Breast epithelium (tissue), 2 donors: ENCODE measurements around a stretch of chr22.

DNA sequence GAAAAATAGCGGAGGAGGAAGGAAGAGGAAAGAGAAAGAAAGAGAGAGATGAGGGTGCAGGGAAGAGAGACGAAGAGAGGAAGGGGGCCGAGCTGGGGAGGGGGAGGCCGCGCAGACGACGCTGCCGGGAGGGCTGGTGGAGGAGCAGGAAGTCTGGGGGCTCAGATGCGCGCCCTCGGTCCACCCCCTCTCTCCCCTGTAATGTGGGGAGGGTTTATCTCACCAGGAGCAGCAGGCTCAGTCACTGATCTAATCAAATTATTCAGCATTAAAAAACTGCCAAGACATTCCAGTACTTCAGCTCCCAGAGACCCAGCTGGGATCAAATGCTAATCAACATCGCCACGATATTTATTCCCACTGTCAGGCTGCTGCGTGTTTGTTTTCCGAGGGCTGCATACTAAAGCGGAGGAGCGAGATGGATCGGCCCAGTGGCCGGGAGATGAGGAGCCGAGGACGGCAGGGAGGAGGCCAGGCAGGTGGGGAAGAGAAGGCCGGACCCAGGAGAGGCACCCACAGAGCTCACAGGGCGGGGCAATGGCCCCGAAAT lies 502.4 kb downstream of the MN1 start:
- PRO-cap = no peak
- RAMPAGE, long total RNA, 2 experiments = no peak in any of the 2 experiments

- PRO-cap = no peak
- RAMPAGE, long total RNA, 2 experiments = no peak in any of the 2 experiments
Observed at GRCh38 chr22:27512215-27512877, 289.2 kb downstream of the MN1 start.

DNA sequence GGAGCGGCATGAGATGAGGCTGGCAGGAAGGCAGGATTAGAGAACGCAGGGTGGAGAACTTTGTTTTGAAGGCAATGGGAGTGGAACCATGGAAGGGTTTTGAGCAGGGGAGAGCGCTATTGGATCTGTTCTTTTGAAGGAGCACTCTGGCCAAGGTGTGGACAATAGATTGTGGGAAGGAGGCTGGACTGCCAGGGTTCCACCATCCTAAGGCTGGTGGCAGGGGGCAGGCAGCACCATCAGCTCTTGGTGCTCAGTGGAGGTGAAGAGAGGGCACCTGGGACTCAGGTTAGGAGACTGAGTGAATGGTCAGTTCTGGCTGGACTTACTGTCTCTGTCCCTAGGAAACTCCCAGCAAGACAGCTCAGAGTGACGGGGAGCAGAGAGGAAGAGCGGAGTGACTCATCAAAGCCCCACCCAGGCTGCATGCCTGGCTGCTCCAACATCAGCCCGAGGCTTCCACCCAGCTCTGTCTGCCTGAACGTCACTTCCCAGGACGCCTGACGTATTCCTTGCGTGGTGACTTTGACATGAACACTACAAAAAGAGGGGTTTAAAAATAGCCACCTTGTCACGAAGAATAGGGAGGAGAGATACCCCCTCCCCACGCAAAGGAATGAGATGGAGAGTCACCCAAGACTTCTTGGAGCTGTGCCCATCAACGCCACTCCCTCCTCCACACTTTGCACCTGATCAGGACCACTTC lies 83.4 kb downstream of the MN1 start:
- PRO-cap = no peak
- RAMPAGE, long total RNA, 2 experiments = no peak in any of the 2 experiments

GRCh38 chr22:27783759-27784148 lies 17.8 kb downstream of the MN1 start:
- PRO-cap = no peak
- RAMPAGE, long total RNA, 2 experiments = no peak in any of the 2 experiments

- PRO-cap = no peak
- RAMPAGE, long total RNA, 2 experiments = no peak in any of the 2 experiments
Observed at GRCh38 chr22:27892127-27892613, 26.9 kb downstream of the PITPNB start.

DNA sequence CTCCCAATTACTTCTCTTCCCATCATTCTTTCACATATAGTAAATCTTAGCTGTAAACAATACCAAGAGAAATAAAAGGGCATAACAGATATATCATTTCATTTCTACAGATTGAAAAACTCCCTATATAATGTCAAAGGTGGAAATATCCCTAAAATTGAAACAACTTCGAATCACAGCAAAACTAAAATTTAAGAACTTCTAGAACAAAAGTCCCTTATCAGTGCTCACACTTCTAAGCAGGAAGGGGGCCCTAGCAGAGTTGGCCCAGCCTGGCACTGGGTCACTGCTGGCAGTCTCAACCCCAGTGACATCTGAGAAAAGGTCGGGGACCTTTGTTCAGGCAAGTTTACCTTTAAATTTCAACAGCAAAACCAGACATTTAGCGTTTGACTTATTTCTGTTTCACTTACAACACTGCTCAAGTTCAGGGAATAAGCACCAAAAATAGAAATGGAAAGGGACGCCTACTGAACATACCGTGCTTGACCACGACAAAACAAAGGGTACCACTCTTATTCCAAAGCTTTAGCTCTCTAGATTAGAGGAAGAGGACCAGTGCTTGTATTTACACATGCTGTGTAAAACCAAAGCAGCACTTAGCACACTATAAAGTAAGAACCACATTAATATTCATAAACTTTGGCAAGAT lies 26.3 kb downstream of the PITPNB start:
- PRO-cap = no peak
- RAMPAGE, long total RNA, 2 experiments = no peak in any of the 2 experiments

- PRO-cap = no peak
- RAMPAGE, long total RNA, 2 experiments = no peak in any of the 2 experiments
Observed at GRCh38 chr22:27912147-27912608, 6.9 kb downstream of the PITPNB start.

- PRO-cap = no peak
- RAMPAGE, long total RNA, 2 experiments = no peak in any of the 2 experiments
Observed at GRCh38 chr22:27949161-27949879, 30.3 kb upstream of the PITPNB start.

DNA sequence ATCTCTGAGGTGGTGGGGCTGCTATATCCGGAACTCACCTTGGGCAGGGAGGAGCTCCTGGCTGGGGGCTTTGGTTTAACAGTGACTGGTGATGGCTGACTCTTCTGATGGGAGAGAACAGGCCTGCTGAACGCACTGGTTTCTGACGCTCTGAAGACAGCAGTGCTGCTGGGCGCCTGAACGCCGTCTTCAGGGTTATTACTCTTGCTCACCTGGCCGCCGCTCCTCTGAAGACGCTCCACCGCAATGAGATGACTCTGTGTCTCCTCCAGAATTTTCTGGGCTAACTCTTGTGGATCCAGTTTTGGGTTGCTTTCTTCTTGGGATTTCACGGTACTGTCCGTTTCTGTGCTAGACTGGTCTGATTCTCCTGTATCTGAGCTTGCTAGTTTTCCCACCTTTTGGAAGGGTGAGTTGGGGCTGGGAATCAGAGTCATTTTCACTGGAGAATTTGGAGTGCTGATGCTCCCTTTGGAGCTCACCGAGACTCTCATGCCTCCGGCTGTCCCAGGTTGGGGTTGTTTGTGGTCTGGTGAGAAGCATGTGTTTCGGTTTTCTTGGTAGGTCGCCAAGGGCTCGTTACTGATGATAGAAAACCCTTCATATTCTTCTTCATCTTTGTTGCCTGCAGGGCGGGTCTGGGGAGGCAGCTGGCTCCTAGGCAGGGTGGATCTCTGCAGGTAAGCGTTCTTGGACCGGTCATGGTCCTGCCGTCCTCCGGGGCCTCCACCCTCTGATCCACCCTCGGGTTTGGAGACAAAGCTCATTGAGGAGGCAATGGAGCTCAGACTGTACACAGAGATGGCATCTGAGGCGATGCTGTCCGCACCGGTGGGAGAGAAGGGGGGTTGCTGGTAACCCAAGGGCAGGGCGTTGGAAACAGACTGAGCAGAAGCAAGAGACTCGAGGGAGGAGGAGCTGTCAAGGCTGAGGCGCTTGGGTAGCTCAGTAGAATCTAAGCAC lies 64.1 kb upstream of the PITPNB start:
- PRO-cap = no peak
- RAMPAGE, long total RNA, 2 experiments = no peak in any of the 2 experiments

GRCh38 chr22:28299433-28300352 lies 379.9 kb downstream of the TTC28 start:
- PRO-cap = no peak
- RAMPAGE, long total RNA, 2 experiments = no peak in any of the 2 experiments

DNA sequence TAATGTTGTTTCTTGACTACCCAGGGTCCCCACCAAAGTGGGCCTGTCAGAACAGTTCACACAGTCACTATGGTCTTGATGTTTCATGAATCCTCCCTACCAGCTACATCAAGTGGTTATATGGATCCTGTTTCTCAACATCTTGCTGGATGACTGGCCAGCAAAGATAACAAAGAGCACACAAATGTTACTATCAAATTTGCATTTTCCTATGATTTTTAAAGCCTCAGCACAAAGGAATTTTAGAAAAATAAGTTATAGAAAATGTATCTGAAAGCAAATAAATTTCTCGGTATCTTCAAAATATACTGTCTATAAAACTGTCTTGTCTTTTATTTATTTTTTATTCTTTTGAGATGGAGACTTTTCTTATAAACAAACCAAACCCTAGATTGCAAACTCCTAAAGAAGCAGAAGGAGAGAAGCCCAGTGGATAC lies 246.7 kb downstream of the TTC28 start:
- PRO-cap = no peak
- RAMPAGE, long total RNA, 2 experiments = no peak in any of the 2 experiments

GRCh38 chr22:28442173-28442793 lies 237.4 kb downstream of the TTC28 start:
- PRO-cap = no peak
- RAMPAGE, long total RNA, 2 experiments = no peak in any of the 2 experiments

DNA sequence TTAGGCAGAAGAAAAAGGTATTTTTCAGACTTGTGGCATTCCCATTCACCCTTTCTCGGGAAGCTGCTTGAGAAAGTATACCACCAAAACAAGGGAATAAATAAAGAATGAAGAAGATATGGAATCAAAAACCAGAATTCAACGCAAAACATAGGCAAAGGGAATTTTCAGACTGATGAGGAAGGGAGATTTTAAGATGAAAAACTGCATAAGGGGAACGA lies 112.1 kb downstream of the TTC28 start:
- PRO-cap = no peak
- RAMPAGE, long total RNA, 2 experiments = no peak in any of the 2 experiments

- PRO-cap = no peak
- RAMPAGE, long total RNA, 2 experiments = no peak in any of the 2 experiments
Observed at GRCh38 chr22:28581201-28581665, 98.4 kb downstream of the TTC28 start.

- PRO-cap = no peak
- RAMPAGE, long total RNA, 2 experiments = no peak in any of the 2 experiments
Observed at GRCh38 chr22:28678994-28679479, 603 bp downstream of the TTC28 start.

GRCh38 chr22:28710494-28711305 lies 30.9 kb downstream of the CHEK2 start:
- PRO-cap = no peak
- RAMPAGE, long total RNA, 2 experiments = no peak in any of the 2 experiments

- PRO-cap = no peak
- RAMPAGE, long total RNA, 2 experiments = no peak in any of the 2 experiments
Observed at GRCh38 chr22:28754130-28754491, 12.3 kb downstream of the HSCB start.

- PRO-cap = no peak
- RAMPAGE, long total RNA, 2 experiments = no peak in any of the 2 experiments
Observed at GRCh38 chr22:28885097-28885665, 1.8 kb downstream of the ZNRF3 start.

DNA sequence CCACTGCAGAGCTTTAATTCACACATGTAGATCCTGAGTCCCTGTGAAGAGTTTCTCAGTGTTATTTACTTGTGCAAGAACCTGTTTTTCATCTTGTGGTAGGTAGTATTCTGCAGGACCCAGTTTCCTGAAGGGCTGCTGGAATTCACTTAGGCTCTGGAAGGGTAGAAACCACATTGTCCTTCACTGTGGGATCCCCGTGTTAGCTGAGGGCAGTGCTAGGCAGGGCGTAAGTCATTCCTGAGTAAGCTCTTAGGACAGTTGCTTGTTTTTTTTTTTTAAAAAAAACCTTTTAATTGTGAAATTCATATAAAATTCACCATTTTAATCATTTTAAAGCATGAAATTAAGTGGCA lies 77.8 kb downstream of the C22orf31 start:
- PRO-cap = no peak
- RAMPAGE, long total RNA, 2 experiments = no peak in any of the 2 experiments

DNA sequence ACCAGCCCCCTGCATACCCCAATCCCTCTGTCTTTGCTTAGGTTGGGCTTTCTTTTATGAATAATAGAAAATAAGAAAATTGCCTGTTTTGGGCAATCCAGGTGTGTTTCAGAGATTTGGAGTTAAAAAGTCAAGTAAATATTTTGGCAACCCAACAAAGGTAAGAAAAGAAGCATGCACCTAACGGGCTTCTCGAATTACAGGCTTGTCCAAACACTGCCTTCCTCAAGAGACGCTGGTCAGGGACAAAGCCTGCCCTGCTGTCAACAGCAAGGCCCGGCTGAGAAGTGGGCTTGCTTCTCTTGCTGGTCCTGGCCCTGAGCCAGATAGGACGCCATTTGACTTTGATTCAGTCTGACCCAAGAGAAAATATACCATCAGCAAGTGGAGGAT lies 57.8 kb downstream of the C22orf31 start:
- PRO-cap = no peak
- RAMPAGE, long total RNA, 2 experiments = no peak in any of the 2 experiments